SK-N-SH (cell line): Measurements from ENCODE around the genes YEATS4 and KCNMB4.

- RRBS = no CpG with 5 or more reads among the region's 3 CpGs
CAGE:
- cytosol, long polyA plus RNA = no peak
- long polyA plus RNA = no peak
- nucleus, long polyA plus RNA = no peak
Observed at GRCh38 chr12:68636109-68636713, 25.5 kb downstream of the RAP1B start.

GRCh38 chr12:68808310-68809355 is 656 bp downstream of the MDM2 start:
- RRBS = 1% methylated on average over 16 of the region's 70 CpGs
CAGE:
- cytosol, long polyA plus RNA = start-site peak on the plus strand at chr12:68808872-68809049, 19 and 46 reads in 2 replicates; start-site peak on the plus strand at chr12:68809159-68809285, 24 and 26 reads in 2 replicates
- long polyA plus RNA = start-site peak on the plus strand at chr12:68808895-68808988, 25 and 32 reads in 2 replicates; start-site peak on the plus strand at chr12:68809241-68809250, 24 and 18 reads in 2 replicates
- nucleus, long polyA plus RNA = start-site peak on the plus strand at chr12:68808927-68809028, 99 and 166 reads in 2 replicates

GRCh38 chr12:68814259-68815436 is 6.7 kb downstream of the MDM2 start:
- RRBS = no CpG with 5 or more reads among the region's 4 CpGs
CAGE:
- cytosol, long polyA plus RNA = no peak
- long polyA plus RNA = no peak
- nucleus, long polyA plus RNA = no peak

DNA sequence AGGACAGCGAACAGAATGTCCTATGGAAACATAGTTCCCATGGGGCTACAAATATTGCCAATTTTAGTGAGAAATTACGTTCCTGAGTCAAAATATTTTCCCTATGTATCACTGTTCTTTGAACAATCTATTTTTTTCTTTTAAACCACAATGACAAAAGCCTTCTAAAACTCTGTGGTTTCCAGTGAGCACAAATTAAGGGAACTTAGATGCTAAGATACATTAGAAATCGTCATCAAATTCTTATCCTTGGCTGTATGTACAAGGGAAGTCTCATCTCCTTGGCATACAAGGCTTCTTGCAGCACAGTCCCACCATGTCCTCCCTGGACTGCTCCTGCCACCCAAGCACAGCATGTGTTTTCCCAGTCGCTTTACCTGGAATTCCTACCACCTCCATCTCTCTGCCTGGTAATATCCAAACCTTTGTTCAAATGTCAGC is 17.9 kb downstream of the CPM start:
- RRBS = no CpG with 5 or more reads among the region's 4 CpGs
CAGE:
- cytosol, long polyA plus RNA = no peak
- long polyA plus RNA = no peak
- nucleus, long polyA plus RNA = no peak

DNA sequence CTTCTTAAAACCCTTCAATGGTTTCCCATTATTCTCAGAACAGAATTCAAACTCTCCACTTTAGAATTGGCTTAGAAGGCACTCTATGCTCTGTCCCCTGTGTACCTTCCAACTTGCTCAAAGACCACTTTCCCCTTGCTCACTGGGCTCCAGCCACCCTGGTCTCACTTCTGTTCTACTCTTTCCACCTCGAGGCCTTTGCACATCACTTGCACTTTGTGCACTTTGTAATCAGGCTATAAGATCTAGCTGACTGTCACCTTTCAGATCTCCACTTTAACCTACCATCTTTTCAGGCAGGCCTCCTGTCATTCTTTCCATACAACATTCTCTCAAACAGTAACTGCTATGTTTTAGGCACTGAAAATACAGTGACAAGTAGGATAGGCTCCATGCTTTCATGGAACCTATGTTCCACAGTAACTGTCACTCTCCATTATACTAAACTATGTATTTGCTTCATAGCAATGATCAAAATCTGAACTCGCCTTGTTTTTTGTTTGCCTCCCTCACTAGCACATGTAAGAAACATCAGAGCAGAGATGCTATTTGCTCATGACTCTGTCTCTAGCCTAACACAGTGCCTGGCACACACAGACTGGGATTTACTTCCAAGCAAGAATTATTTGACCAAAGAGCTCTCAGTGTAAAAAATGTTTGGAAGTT is 14.0 kb downstream of the CPM start:
- RRBS = no CpG with 5 or more reads among the region's 2 CpGs
CAGE:
- cytosol, long polyA plus RNA = no peak
- long polyA plus RNA = no peak
- nucleus, long polyA plus RNA = start-site peak on the minus strand centred at position 125 of the sequence, 74 bp wide, 11 and 9 reads in 2 replicates

GRCh38 chr12:69330518-69331683 is 17.3 kb upstream of the LYZ start:
- RRBS = 42% methylated on average over 4 of the region's 24 CpGs
CAGE:
- cytosol, long polyA plus RNA = no peak
- long polyA plus RNA = no peak
- nucleus, long polyA plus RNA = no peak

DNA sequence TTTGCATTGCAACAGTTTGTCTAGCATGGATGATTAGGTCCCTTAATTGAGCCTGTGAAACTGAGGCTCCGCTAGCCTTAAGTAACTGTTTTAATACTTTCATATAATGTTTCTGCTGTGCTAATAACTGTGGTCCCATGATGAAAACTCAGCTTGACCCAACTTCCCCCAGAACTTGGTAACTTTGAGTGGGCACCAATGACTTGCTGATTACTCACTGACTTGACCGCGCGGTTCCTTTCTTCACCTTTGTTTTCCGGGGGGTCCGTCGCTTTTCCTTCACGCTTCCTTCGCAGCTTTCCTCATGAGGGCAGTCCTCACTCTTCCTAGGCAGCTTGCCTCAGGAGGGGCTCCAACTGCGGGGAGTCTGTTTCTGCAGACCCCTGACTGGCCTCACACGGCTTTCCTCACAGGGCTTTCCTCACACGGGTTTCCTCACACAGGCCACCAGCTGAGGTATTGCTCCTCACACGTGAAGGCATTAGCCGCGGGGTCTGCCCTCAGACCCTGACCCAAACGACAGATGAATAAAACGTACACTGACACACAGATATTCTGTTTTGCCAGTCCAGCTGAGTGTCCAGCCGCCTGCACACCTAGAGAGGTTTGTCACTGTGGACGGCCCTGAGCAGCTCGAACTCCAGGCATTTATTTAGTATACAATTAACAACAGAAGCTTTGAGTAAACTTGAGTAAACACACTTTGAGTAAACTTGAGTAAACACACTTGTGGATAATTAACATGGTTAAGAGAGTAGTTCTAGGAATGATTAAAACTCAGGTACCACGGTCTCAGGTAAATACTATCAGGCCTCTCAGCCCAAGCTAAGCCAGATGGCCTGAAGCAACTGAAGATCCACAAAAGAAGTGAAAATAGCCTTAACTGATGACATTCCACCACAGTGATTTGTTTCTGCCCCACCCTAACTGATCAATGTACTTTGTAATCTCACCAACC is 16.2 kb upstream of the LYZ start:
- RRBS = no CpG with 5 or more reads among the region's 21 CpGs
CAGE:
- cytosol, long polyA plus RNA = no peak
- long polyA plus RNA = no peak
- nucleus, long polyA plus RNA = no peak

DNA sequence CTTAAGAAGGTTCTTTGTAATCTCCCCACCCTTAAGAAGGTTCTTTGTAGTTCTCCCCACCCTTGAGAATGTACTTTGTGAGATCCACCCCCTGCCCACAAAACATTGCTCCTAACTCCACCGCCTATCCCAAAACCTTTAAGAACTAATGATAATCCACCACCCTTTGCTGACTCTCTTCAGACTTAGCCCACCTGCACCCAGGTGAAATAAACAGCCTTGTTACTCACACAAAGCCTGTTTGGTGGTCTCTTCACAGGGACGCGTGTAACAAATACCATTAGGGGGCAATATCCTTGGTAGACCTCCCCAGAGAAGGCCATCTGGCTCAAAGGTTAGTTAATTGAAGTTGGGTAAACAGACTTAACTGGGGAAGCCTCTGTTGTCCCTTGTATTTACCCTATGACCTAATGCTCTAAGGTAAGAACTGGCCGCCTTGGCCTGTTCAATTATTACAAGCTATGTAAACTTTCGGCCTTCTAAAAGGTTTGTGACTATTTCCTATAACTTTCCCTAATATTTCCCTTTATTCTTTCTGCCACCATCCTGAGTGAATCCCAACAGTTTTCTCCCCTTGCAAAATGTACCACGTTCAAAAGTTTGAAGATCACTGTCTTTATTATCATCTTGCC is 15.4 kb upstream of the LYZ start:
- RRBS = no CpG with 5 or more reads among the region's 6 CpGs
CAGE:
- cytosol, long polyA plus RNA = no peak
- long polyA plus RNA = no peak
- nucleus, long polyA plus RNA = no peak

DNA sequence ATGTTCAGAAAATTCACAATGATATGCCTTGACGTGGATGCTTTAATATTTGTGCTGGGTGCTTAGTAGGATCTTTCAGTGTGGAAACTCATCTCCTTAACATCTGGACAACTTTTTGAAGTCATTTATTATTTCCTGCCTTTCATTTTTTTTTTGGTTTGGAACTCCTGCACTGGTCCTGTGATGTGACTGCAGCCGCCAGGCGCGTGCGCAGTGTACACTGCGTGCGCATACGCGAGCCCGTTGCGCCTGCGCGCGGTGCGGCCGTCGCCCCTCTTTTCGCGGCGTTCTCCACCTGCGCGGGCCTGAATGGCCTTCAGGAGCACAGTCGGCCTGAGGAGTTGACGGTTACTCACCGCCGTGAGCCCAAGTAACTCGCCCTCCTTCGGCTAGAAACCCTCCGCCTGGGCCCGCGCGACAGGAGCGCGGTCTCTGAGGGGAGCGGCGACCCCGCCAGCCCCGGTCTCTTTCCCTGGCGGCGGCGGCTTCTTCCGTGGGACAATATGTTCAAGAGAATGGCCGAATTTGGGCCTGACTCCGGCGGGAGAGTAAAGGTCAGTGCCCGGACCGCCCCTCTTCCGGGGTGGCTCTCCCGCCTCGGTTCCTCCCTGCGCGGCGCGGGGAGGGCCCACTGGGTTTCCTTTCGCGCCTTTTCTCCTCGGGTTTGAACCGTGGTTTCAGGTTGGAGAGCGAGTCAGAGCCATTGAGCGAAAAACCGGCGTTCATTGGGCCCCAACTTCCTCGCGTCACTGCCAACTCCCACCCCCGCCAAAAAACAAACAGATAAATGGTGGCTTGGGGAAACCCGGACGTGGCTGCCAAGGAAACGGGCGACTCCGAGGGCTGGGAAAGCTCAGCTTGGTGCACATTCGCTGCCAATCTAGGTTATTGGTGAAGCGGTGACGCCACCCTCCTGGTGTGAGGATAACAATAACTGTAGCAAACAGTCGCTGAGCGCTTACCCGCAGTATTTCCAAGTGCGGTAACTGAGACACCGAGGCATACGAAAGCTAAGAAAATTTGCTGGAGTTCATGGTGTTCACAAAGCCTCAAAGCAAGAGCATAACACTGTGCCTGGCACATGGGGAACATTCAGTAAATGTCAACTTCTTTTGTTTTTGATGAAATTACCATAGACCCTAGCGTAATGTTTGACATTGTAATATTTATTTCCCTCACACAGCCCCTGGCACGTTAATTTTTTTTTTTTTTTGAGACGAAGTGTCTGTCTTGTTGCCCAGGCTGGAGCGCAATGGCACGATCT is at the start of gene YEATS4:
YEATS4 (plus strand) TSS at position 274 of the 1,264 bp plus-strand sequence.
- RRBS = 2% methylated on average over 12 of the region's 84 CpGs
CAGE:
- cytosol, long polyA plus RNA = start-site peak on the plus strand centred at position 281 of the sequence, 55 bp wide, 24 and 53 reads in 2 replicates
- long polyA plus RNA = no peak
- nucleus, long polyA plus RNA = no peak

- RRBS = no CpG with 5 or more reads among the region's 4 CpGs
CAGE:
- cytosol, long polyA plus RNA = no peak
- long polyA plus RNA = no peak
- nucleus, long polyA plus RNA = no peak
Observed at GRCh38 chr12:69987700-69988264, 162.8 kb downstream of the MYRFL start.

GRCh38 chr12:70012922-70013276 is 187.9 kb downstream of the MYRFL start:
- RRBS = no CpG with 5 or more reads among the region's 14 CpGs
CAGE:
- cytosol, long polyA plus RNA = no peak
- long polyA plus RNA = no peak
- nucleus, long polyA plus RNA = no peak

DNA sequence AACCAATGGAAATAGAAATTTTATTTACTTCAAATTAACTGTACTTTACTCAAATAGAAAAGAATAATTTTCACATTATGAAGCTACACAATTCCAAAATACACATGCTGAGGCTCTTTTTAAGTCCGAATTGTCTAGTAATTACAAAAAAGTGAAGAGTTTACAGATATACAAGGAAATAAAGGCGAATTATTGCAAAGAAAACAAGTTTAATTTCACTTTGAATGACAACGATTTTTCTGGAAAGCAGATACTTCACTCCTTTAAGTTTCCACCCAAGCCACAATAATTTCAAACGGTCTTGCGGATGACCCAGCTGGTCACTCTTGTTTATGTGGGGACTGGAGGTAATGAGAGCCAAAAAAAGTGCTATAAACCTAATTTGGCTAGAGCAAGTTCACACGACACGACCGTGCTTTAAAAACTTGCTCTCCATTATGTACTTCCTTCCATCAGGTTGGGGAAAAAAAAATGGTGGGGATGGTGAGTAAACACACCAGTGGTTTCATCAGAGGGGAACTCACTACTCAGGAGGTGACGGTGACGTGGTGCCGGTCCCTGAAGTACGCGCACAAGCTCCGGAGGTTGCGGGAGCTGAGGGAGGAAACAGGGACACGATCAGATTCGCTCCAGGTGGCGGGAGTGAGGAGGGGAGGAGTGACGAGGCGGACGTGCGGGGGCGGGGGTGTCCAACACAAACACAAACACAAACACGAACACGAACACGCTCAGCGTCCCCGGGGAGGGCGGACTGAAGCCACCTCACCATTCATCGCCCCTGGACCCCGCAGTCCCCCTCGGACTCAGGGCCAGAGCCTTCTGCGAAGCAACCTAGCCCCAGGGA is 711 bp upstream of the CNOT2 start:
- RRBS = no CpG with 5 or more reads among the region's 33 CpGs
CAGE:
- cytosol, long polyA plus RNA = no peak
- long polyA plus RNA = no peak
- nucleus, long polyA plus RNA = no peak

DNA sequence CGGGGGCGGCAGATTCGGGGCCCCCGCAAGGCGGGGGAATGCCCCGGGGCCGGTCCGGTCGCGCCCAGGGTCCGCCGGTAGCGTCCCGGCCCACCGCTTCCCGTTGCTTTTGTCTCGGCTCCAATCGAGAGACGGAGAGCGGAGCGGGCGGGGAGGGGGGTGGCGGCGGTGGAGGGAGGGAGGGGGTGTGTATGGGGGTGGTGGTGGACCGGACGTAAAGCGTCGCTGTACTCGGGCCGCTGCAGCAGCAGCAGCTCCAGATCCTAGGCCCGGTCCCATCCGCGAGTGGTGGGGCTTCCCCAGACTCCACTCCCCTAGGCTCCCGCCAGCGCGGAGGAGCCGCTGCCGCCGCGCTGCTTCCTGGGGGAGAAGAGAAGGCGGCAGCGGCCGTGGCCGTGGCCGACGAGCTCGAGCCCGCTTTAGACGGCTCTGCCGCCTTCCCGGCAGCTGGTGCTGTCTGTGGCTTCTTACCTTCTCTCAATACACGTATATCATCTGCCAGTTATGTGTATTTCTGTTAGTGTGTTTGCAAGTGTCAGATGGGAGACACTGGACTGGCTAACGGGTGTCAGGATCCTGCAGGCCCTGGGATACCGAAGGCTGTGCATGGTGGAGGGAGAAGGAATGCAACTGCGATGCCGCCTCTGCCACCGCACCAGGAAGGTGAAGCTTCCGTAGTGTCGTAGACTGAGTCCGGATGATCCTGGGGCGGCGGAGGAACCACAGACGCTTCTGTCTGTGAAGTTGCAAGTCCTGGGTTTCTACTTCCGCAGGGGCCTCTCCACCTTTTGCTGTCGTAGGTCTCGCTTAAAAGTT is 502 bp downstream of the CNOT2 start:
- RRBS = 2% methylated on average over 7 of the region's 66 CpGs
CAGE:
- cytosol, long polyA plus RNA = no peak
- long polyA plus RNA = no peak
- nucleus, long polyA plus RNA = start-site peak on the plus strand centred at position 231 of the sequence, 103 bp wide, 23 and 19 reads in 2 replicates

- RRBS = no CpG with 5 or more reads among the region's 22 CpGs
CAGE:
- cytosol, long polyA plus RNA = no peak
- long polyA plus RNA = no peak
- nucleus, long polyA plus RNA = no peak
Observed at GRCh38 chr12:70304469-70305232, 61.4 kb downstream of the CNOT2 start.

- RRBS = 3% methylated on average over 25 of the region's 112 CpGs
CAGE:
- cytosol, long polyA plus RNA = no peak
- long polyA plus RNA = no peak
- nucleus, long polyA plus RNA = no peak
Observed at GRCh38 chr12:70366055-70367051, at the start of gene KCNMB4. KCNMB4 (plus strand) TSS chr12:70366290.

- RRBS = no CpG with 5 or more reads among the region's 5 CpGs
CAGE:
- cytosol, long polyA plus RNA = no peak
- long polyA plus RNA = no peak
- nucleus, long polyA plus RNA = no peak
Observed at GRCh38 chr12:71160488-71161018, 2.8 kb upstream of the TSPAN8 start.

- RRBS = no CpG with 5 or more reads among the region's 1 CpG
CAGE:
- cytosol, long polyA plus RNA = no peak
- long polyA plus RNA = no peak
- nucleus, long polyA plus RNA = no peak
Observed at GRCh38 chr12:71161888-71162330, 4.1 kb upstream of the TSPAN8 start.

DNA sequence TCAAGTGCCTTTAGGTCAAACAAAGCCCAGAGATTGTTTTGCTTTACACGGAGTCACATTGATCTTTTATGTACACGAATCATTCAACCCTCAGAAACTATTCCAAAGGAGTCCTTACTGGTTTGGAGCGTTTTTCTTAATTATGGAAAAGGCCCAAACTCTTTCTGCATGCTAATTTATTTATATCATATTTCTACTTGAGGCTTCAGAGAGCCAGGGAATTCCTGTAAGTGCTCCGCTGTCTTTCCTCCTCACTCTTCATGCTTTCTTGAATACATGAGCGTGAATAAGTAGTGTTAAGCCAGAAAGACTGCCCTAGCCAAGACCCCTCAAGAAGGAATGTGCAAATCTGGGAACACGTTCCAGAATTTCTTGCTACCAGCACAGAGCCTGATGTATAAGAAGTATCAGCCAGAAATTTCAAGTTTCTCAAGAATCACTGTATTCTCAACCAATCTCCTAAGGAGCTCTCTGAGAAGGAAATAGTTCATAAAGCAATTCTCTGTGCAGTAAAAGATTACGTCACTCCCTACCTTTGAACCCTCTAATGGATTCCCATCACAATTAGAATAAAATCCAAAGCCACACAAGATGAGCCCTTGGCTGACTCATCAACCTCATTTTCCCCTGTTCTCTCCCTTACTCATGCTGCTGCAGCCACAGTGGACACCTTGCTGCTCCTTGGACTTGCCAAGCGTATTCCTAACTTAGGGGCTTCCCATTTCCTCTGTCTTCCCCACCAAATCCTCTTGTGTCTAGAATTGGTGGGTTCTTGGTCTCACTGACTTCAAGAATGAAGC is 6.8 kb upstream of the TSPAN8 start:
- RRBS = no CpG with 5 or more reads among the region's 8 CpGs
CAGE:
- cytosol, long polyA plus RNA = no peak
- long polyA plus RNA = no peak
- nucleus, long polyA plus RNA = no peak

DNA sequence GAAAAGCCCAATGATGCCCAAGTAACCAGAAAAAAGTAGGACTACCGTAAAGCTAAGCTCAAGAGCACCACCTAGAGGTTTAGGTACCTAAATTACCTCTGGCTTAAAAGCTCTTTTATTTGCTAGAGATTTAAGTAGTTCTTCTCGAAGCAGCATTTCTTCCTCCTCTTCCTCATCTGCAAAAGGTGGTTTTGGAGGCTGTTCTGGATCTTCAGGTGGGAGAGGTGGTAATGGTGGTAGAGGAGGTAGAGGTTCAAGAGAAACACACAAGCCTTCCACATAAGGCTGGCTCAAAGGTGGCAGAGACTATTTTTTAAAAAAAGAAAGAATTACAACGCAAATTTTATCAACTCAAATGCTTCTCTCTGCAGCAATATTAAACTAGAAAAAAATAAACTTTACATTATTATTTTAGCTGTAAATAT is 26.9 kb downstream of the ZFC3H1 start:
- RRBS = no CpG with 5 or more reads among the region's 3 CpGs
CAGE:
- cytosol, long polyA plus RNA = no peak
- long polyA plus RNA = no peak
- nucleus, long polyA plus RNA = no peak

DNA sequence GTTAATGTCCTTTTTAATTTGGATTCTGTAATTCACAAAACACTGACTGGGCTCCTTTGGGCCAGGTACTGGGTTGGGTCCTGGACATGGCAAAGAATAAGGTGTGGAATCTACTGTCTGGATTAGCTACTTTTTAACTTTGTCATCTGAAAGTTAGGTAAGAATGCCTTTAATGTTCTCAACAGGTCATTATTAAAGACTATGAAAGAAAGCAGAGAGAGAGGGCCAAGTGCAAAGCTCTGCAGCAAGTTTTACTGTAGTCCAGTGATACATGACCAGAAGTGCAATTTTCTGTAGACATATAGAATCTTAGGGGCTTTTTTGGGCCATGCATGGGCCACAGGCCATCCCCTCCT is 4.5 kb downstream of the RAB21 start:
CAGE:
- cytosol, long polyA plus RNA = no peak
- long polyA plus RNA = no peak
- nucleus, long polyA plus RNA = no peak